GM12892 (cell line): ENCODE results near the gene BTG3.

DNA sequence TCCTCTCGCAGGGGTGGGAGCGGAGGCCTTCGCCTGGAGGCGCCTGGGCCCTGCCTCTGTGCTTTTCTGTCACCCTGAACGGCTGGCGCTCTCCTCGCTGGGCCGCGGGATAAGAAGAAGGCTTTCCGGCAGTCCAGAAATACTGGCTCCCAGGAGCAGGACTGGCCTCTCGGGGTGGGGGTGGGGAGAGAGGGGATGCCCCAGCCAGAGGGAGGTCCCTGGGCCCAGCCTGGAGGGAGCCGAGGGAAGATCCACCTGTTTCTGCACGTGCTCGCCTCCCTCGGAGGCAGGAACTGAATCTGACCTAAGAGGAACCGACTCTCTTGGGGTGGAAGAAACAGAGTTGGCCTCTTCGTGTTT lies 4394.2 kb upstream of the TPTE start:
- RRBS, result no CpG with 5 or more reads among the region's 17 CpGs

GRCh38 chr21:6468323-6468642 lies 4053.1 kb upstream of the TPTE start:
- RRBS, result no CpG with 5 or more reads among the region's 23 CpGs

- RRBS, result no CpG with 5 or more reads among the region's 10 CpGs
Measured at GRCh38 chr21:7753377-7753719, 2768.0 kb upstream of the TPTE start.

DNA sequence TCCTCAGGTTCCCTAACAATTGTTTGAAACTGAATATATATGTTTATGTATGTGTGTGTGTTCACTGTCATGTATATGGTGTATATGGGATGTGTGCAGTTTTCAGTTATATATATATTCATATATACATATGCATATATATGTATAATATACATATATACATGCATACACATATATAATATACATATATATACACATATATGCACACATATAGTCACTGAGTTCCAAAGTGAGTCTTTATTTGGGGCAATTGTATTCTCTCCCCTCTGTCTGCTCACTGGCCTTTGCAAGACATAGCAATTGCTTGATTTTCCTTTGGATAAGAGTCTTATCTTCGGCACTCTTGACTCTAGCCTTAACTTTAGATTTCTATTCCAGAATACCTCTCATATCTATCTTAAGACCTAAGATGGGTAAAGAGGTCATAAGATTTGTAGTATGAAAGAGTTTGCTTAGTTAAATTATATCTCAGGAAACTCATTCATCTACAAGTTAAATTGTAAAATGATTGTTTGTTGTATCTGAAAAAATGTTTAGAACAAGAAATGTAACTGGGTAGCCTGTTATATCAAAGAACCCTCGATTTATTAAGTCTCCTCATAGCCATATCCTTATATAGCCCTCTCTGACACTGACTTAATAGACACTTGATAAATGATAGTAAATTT lies 1523.4 kb upstream of the TPTE start:
- RRBS, result no CpG with 5 or more reads among the region's 2 CpGs

DNA sequence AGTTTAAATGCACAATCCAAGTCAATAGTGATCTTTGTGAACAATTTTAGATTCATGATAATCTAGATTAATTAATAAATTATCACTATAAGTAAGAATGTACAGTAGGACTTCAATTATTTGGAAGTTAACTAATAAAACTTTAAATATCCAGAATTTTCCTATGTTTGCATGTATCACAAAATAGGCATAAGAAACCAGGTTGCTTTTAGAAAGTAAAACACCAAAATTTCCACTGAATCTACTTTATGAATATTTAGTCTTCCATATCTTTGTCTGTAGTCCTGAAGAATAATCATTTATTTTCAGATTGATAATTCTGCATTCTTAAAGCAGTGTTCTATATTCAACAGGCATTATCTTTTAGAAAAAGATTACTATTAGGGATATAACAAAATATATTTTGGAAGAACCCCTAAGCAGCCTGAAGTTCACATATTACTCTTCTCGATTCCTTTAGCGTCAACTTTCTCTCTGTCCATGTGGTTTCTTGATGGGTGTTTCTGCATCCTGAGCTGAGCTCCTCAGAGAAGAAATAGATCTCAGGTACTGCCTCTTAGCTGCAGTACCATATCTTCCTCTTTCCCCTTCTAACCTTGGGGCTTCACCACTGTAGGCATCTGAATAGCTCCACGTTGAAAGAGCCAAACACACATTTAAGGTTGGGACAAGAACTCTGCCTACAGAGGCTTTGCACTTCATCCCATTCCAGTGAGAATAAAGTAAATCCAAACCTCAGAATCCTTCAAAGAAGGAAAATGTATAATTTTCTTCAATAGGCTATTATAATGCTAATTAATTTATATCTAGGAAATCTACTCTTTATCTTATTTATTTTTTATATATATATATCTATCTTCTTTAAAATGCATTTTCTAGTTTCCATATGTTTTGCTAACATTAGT lies 59.4 kb downstream of the SAMSN1 start:
- RRBS, result no CpG with 5 or more reads among the region's 3 CpGs

DNA sequence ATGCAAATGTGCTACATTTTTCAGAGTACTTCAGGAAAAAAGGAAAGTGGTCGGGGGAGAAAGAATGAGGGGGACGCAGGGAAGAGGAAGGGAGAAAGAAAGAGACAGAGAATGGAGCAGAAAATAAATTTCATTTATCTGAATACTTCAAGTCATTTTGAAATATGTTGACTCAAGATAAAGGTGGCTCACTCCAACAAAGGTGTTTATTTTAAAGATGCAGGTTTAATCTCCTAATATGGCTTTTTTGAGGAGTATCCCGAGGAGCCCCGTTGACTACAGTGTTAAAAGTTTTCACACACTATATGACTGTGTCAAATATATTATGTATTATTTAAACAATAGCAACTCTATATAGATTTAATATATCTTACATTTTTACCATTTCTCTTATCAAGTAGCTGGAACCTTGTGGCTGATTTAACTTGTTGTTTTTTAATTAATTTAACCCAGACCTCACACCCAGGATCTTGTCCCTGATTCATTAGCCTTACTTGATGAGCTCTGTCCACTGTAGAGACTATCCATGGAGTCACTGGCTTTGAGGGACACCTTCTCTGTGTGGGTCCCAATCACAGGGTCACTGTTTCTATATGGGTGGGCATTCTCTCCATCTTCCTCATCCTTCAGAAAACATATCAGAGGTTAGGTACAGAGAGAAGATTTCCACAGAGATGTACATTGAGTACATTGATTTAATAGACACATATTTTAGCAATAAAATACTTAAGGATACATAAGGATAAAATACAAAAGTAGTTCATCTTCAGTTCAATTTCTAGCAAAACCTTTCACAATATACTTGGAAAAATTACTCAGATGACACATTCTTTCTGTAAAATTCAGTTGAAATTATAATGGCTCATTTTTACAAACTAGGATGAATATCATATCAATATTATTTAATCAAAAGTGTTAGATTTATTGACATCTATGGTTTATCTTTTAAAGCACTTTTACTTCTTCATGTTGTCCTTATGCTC lies 33.9 kb downstream of the SAMSN1 start:
- RRBS, result no CpG with 5 or more reads among the region's 4 CpGs

- RRBS, result no CpG with 5 or more reads among the region's 7 CpGs
Measured at GRCh38 chr21:14691875-14692484, 145.9 kb upstream of the SAMSN1 start.

GRCh38 chr21:14753112-14754539 lies 207.5 kb upstream of the SAMSN1 start:
- RRBS, result no CpG with 5 or more reads among the region's 3 CpGs

- RRBS, result no CpG with 5 or more reads among the region's 3 CpGs
Measured at GRCh38 chr21:14982819-14983665, 81.8 kb downstream of the NRIP1 start.

- RRBS, result no CpG with 5 or more reads among the region's 6 CpGs
Measured at GRCh38 chr21:15028891-15029658, 35.7 kb downstream of the NRIP1 start.

DNA sequence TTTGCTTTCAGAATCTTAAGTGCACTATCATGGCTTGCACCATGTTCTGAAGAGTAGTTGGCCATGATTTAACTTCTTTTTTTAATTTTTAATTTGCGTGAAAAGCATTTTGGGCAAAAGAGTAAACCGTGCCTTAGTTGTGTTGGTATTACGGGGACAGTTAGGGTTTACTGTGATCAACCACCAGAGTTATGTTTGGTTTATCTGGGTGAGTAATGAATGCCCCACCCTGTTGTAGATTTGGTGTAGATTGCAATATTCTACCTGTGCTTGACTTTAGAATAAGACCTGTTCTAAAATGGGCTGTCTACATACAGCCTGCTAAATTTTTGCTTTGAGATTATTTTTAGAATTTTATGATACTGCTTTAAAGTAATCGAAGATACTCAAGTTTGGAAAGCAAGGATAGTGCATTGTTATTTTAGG lies 1.4 kb downstream of the USP25 start:
- RRBS, result no CpG with 5 or more reads among the region's 4 CpGs

- RRBS, result no CpG with 5 or more reads among the region's 12 CpGs
Measured at GRCh38 chr21:15781935-15783235, 52.6 kb downstream of the USP25 start.

DNA sequence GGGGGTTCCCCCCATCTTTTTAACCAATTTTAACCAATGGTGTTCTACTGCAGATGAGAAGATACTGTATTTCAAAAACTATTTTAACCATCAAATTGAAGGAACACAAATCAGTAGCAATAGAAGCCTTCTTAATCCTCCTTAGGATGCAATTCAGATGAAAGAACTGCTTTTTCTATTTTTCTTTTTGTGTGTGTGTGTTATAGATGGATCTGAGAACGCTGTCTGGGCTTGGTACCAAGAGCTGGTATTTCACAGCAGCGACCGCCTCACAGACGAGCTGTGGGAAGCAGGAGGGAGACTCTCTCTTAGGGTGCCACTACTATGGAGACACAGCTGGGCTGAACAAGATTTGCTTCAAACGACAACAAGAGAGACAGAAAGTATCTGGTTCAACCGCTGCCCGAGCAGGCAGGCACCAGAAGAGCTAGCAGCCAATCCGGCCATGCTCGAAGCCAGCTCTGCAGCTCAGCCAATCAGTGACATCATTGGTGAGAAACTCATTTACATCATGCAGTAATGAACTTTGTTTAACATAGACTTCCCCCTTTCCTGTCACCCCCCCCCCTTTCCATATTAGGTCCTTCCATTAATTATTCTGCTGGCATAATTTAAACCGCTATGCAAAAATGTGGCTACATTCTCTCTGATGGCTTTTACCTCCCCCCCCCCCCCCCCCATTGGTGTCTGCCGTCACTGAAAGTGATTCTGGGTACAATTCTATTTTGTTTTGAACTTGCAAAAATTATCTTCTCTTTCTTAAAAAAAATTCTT lies 341.3 kb downstream of the USP25 start:
- RRBS, result no CpG with 5 or more reads among the region's 11 CpGs

- RRBS, result no CpG with 5 or more reads among the region's 4 CpGs
Measured at GRCh38 chr21:16183661-16184074, 453.9 kb downstream of the USP25 start.

GRCh38 chr21:16504952-16505639 lies 775.3 kb downstream of the USP25 start:
- RRBS, result no CpG with 5 or more reads among the region's 3 CpGs

GRCh38 chr21:17471955-17472526 lies 40.8 kb upstream of the CXADR start:
- RRBS, result no CpG with 5 or more reads among the region's 2 CpGs

GRCh38 chr21:17611836-17612010 lies 978 bp downstream of the BTG3 start:
- RRBS, result no CpG with 5 or more reads among the region's 11 CpGs

DNA sequence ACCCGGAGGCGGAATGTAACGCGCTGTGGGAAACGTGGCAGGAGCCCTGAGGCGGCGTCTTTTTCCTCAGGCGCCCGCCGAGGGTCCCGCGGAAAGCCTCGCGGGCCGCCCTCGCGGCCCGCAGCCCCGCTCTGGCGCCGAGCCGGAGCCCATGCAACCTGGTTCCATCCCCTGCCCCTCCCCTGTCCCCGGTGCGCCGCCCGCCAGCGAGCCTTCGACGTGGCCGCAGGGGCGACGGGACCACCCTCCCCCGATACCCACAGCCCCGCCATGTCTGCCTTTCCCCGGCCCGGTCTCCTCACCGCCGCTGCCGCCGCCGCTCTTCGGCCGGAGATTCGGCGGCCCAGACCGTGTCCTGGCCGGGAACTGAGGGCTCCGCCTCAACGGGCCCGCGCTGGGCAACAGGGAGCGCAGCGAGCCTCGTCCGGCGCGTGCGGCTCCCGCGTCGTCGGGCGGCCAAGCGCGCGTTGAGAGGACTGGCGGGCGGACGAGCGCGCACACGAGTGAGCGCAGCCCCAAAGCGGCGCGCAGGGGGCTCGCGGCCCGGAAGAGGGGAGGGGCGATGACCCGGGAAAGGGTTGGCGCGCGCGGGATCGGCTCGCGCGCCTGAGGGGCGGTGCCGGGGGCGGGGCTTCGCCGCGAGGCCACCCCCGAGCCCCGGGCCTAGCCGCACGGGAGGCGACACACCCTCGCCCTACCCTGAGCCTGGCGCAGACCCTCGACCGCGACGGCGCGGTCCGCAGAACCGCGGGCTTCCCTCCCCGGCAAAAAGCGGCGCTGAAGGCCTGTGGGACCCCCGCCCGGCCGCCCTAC lies at the start of gene BTG3:
Gene BTG3, minus strand, starts transcription at position 505 of the 813 bp plus-strand sequence.
- RRBS, result 1% methylated on average over 34 of the region's 117 CpGs

DNA sequence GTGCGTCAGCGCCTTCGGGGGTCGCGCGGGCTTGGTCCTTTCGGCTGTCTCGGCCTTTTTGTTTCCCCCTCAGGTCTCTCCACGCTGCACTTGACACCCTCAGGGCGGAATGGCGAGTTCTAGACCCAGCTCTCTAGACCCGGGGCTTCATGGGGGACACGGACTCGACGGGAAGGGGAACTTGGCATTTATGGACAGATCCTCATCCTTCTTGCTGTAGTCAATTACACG lies 424 bp upstream of the BTG3 start:
- RRBS, result no CpG with 5 or more reads among the region's 16 CpGs

- RRBS, result no CpG with 5 or more reads among the region's 10 CpGs
Measured at GRCh38 chr21:17775826-17776359, 43.3 kb downstream of the C21orf91 start.